Upper lobe of left lung (tissue), 5 donors: ENCODE data around the gene KIF3B.

GRCh38 chr20:32224477-32224875 is 16.8 kb downstream of the POFUT1 start:
- PRO-cap, 2 experiments = no peak in any of the 2 experiments
- RAMPAGE, long total RNA, 4 experiments = no peak in any of the 4 experiments

GRCh38 chr20:32277221-32277994 is at the start of gene KIF3B:
Gene KIF3B, plus strand, starts transcription at chr20:32277651.
- PRO-cap, 2 experiments = peak in 2 of 2 experiments; most common plus-strand start chr20:32277664 (in 2); most common minus-strand start chr20:32277521 (in 1)
- RAMPAGE, long total RNA, 4 experiments = no peak in any of the 4 experiments

DNA sequence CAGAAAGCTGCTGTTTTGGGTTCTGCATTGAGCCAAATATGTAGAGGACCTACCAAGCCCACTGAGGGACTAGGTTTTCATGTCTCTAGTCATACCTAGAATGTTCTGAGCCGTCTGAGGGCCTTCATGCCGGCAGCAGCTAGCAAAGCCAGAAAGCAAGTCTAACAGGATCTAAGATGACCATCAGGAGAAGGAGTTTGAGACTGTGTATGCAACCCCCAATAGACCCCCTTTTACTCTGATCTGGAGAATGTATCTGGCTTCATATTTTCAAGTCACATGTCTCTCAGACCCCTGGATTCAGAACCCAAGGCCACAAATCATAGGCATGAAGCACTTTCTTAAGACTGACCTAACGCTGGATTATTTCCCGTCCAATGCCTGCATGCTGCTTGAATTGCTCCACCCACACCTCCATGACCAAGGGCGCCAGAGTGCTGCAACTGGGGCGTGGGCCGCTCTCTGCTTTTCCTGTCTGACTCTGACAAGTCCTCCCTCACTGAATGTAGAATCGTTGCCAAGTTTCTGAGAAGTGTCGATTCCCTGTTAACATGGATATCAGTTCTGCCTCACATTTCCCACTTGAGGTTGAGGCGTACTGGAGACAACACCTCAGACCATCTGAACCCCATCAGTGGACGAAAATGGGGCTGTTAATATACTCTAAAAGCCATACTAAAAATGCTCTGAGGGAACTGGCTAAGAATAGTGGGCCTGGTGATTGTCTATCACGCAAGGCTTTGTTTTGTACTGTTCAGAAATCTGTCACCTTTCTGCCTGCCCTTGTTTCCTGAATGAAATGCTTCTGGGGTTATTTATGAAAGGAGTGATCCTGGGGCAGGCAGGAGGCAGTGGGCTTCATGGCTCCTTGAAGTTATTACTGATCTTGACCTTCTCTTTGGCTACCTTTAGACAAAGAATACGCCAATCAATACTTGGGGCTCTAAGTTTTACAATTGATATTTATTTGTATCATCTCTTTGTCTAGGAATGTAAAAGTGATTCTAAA is 23.9 kb upstream of the ASXL1 start:
- PRO-cap, 2 experiments = peak in 1 of 2 experiments; most common plus-strand start position 432 of the sequence (in 1); most common minus-strand start position 354 of the sequence (in 1)
- RAMPAGE, long total RNA, 4 experiments = no peak in any of the 4 experiments

GRCh38 chr20:32518527-32518885 is 66.6 kb downstream of the NOL4L start:
- PRO-cap, 2 experiments = no peak in any of the 2 experiments
- RAMPAGE, long total RNA, 4 experiments = no peak in any of the 4 experiments

DNA sequence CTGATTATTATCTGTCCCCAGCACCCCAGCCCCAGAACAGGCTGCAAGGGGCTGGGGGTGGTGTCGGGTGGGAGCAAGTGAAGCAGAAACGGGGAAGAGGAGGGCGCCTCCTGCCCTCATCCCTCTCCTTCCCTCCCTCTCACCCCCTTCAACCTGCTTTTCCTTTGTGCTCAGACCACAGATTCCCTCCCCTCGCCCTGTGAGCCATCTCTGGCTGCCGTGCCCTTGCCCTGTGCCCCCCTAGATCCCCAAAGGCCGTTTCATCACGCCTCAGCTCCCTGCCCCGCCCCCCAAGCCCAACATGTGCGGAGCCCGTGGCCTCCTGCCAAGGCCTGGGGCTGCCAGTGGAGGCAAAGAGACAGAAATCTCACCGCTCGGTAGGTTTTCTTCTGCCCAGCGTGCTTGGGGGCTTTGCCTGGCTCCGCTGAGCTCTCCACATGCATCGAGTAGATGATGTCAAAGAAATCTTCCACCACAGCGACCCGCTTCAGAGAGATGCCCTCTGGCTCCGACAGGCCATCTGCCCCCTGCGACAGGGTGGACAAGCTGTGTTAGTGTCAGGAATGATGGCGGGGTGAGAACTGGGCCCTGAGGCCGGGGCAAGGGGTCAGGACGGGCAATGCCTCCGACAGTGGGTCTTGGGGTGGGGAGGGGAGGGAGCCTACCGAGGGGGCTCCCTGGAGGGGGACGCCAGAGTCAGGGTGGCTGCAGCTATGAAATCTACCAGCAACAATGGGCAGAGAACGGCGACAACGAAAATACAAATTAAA is 57.6 kb downstream of the NOL4L start:
- PRO-cap, 2 experiments = no peak in any of the 2 experiments
- RAMPAGE, long total RNA, 4 experiments = no peak in any of the 4 experiments

DNA sequence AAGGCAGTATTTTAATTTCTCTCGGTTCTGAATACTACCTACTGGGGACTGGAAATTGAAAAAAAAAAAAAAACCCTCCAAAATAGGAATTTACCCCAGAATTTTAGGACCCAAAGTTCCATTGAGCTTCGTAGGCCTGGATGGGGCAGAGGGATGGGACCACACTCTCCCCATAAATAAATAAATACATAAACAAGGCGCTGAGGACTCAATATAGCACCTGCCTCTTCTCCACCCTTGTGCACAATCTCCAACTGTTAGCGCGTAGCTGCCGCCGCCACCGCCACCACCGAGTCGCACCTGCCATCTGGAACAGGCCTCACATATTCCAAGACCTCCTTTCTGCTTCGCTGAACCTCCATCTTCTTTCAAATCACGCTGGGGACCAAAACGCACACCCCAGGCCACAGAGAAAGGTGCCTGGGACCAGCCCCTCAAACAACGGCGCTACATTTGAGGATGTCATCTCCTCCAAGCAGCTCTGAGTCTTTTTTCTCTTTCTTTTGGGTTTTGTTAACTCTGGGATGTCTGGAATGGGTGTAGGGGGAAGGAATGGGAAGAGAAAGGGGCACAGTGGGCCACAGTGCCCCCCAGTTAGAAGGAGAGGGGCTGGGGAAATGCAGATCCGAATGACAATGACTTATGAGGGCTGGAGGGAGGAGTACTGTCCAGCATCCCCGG is 49.8 kb downstream of the NOL4L start:
- PRO-cap, 2 experiments = no peak in any of the 2 experiments
- RAMPAGE, long total RNA, 4 experiments = no peak in any of the 4 experiments

GRCh38 chr20:32685506-32686602 is 12.1 kb upstream of the C20orf203 start:
- PRO-cap, 2 experiments = no peak in any of the 2 experiments
- RAMPAGE, long total RNA, 4 experiments = no peak in any of the 4 experiments

DNA sequence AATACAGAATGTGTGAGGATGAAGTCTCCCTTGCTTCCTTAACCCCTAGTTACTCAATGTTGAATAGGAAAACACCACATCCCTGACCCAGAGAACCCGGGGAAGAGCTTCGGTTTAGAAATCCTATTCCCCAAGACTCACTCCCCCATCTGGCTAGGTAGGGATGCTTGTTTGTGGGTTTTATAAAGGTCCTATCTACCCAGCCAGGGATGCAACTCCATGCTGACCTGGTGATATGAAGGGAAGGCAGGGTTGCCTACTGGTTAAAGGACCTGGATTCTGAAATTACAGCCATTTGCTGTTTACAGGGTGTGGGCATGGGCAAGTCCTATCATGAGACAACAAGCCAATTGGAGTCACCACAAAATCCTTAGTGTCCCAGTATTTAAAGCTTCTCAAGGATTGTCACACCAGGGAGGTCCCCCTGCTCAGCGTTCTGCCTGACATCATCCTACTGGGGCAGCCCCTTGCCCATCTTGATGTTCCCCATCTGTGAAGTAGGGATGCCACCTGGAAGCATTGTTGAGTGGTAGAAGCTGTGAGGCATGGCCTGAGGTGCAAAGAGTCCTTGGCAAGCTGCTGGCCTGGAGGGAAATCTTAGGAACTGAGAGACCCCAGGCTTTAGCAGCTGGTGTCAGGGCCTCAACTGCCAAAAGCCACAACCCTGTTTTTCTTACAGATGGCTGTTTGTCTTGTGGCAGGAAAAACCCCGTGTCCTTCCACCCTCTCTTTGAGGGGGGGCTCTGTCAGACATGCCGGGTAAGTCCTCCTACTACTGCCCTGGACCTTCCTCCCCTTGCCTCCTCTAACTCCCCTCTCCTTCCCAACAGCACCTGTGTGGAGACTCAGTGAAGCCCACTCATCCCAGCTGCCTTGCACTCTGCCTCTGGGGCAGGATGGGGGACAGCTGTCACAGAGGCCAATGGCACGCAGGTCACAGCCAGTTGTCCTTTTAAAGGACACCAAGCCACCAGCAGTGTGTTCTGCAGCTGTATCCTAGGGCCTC is 23.3 kb upstream of the MAPRE1 start:
- PRO-cap, 2 experiments = no peak in any of the 2 experiments
- RAMPAGE, long total RNA, 4 experiments = no peak in any of the 4 experiments

DNA sequence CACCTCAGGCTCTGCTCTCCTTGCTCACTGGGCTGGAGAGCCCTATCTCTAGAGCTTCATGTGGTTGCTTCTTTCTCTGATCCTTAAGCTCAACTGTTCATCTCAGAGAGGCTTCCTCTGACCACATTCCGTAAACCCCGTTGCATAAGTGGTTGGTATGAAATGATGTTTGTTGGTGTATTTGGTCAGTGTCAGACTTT is 4.1 kb downstream of the MAPRE1 start:
- PRO-cap, 2 experiments = no peak in any of the 2 experiments
- RAMPAGE, long total RNA, 4 experiments = no peak in any of the 4 experiments

DNA sequence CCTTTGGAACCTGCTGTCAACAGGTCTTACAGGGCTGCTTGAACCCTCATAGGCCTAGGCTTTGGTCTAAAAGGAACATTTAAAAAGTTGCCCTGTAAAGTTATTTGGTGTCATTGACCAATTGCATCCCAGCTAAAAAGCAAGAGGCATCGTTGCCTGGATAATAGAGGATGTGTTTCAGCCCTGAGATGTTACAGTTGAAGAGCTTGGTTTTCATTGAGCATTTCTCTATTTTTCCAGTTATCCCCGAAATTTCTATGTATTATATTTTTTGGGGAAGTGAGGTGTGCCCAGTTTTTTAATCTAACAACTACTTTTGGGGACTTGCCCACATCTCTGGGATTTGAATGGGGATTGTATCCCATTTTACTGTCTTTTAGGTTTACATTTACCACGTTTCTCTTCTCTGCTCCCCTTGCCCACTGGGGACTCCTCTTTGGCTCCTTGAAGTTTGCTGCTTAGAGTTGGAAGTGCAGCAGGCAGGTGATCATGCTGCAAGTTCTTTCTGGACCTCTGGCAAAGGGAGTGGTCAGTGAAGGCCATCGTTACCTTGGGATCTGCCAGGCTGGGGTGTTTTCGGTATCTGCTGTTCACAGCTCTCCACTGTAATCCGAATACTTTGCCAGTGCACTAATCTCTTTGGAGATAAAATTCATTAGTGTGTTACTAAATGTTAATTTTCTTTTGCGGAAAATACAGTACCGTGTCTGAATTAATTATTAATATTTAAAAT is 9.3 kb upstream of the EFCAB8 start:
- PRO-cap, 2 experiments = no peak in any of the 2 experiments
- RAMPAGE, long total RNA, 4 experiments = no peak in any of the 4 experiments

DNA sequence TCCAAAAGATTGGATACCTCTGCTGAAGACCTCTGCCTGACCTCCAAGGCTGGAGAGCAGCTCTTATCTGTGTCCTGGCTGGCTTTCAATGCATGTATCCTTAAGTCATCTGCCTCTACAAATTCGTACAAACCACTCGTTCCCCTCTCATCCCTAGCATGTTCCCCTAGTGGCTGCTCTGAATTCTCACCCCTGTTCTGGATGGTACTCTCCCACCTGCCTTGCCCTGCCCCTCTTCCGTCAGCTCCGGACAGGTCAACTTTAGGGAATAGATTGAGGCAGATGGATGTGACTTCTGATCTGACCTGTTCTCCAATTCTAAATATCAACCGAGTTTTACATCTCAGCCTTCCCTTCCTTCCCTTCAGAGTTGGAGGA is 303 bp downstream of the EFCAB8 start:
- PRO-cap, 2 experiments = no peak in any of the 2 experiments
- RAMPAGE, long total RNA, 4 experiments = no peak in any of the 4 experiments

DNA sequence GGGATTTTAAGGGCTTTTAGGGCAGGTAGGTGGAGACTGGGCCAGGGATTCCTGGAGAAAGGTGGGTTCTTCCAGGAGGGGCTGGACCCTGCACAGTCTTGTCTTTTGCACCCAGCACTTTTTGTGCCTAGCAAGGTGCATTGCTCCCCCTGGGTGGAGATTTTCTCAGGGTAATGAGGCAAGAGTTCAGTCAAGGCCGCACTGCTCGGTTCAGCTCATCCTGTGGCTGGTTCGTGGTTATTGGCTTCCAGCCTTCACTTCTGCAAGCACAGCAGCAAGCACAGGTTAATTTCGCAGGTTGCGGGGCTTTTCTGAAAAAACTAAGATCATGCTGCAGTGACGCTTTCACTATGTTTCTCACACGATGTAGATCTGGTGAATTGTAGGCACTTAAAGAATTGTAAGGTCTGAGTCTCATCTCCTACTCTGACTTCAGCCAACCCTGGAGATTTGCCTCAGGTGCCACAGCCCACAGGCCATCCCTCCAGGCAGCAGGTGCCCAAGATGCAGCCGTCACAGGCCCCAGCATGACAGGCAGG is 37.2 kb downstream of the SUN5 start:
- PRO-cap, 2 experiments = no peak in any of the 2 experiments
- RAMPAGE, long total RNA, 4 experiments = no peak in any of the 4 experiments

DNA sequence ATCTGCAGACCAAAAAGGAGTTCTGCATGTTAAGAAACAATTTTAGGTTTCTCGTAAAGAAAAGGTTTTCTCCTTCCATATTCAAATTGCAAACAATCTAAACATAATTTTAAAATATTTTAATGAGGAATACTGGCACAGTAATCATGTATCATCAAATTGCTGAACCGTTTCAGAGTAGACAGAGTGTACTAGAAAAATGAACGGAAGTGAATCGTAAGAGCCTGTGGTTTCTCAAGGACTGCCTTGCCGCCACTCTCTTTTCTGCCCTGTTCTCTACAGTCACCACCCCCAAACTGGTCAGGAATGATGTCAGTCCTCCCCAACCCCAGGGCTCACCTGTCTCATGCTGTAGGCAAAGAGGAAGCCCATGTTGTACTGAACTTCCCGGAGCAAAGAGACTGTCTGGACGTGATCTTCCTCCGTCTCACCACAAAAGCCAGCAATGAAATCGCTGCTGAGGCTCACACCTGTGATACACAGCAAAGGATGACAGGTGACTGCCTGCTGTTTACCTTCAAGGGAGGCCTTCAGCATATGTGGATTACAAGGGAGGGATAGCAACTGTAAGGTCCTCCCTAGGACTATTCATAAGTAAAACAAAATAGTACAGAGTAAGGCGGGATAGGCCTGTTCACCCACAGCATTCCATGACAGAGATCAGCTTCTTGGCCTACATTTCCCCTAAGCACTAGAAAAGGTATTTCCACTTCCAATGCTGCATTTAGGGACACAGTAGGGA is 31.0 kb downstream of the CDK5RAP1 start:
- PRO-cap, 2 experiments = no peak in any of the 2 experiments
- RAMPAGE, long total RNA, 4 experiments = no peak in any of the 4 experiments

DNA sequence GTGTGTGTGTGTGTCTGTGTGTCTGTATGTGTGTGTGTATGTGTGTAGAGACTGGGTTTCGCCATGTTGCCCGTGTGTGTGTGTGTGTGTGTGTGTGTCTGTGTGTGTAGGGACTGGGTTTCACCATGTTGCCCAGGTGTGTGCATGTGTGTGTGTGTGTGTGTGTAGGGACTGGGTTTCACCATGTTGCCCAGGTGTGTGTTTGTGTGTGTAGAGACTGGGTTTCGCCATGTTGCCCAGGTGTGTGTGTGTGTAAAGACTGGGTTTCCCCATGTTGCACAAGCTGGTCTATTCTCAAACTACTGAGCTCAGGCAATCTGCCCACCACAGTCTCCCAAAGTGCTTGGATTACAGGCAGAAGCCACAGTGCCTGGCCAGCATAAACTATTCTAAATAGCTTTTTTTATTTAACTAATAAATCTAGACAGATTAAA is 28.2 kb downstream of the CDK5RAP1 start:
- PRO-cap, 2 experiments = no peak in any of the 2 experiments
- RAMPAGE, long total RNA, 4 experiments = start-site peak on the minus strand in 1 of 4 experiments, centred at position 177 of the sequence, 25 reads per replicate

DNA sequence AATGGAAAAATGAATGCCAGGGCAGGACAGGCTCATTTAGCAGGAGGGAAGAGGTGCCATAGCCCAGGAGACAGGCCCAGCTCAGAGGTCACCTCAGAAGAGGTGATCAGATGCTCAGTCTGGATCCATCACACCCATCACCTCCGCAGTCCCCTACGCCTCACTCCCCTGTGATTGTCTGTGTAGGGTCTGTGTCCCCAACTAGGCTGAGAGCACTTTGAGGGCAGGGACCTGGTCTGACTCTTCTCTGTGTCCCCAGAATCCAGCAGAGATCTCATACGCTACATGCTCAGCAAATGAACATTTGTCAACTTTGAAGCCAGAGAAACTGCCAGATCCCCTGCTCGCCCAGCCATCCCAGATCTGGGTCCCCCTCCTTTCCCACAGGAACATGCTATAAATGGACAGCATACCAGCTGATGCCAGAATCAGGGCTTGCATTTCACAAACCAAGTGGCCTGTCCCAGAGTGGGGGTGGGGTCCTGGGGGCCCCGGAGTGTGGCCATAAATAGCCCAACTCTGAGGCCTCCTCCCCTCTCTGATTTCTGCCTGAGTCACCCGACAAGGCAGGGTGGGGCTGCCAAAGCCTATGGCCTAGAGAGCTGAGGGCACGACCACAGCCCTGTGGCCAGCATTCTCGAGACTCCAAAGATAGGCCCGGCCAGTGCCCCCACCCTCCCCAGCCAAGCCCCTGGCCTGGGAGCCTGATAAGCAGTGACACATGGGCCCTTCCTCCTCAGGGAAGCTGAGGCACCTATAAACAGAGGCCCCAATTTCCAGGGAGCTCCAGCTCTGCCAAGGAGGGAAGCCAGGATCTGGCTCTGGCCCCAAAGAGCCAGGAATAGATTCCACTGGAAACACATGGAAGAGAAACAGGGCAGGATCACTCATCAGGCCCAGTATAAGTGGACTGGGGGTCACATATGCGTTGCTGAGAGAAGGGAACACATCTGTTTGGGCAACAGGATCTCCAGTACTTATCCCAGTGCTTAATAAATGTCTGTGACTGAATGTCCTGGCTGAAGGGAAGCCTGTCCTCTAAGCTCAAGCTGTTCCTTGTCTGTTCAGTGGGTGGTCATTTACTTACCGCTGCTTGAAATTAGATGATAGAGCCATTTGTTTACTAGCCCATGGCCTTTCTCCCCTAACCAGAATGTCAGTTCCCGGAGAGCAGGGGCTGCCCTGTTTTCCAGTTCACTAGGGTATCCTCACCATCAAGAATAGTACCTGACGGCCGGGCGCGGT is 20.3 kb downstream of the SNTA1 start:
- PRO-cap, 2 experiments = peak in 1 of 2 experiments; most common plus-strand start position 634 of the sequence (in 1); most common minus-strand start position 393 of the sequence (in 1)
- RAMPAGE, long total RNA, 4 experiments = no peak in any of the 4 experiments

GRCh38 chr20:33442905-33443476 is 572 bp downstream of the SNTA1 start:
- PRO-cap, 2 experiments = no peak in any of the 2 experiments
- RAMPAGE, long total RNA, 4 experiments = no peak in any of the 4 experiments

DNA sequence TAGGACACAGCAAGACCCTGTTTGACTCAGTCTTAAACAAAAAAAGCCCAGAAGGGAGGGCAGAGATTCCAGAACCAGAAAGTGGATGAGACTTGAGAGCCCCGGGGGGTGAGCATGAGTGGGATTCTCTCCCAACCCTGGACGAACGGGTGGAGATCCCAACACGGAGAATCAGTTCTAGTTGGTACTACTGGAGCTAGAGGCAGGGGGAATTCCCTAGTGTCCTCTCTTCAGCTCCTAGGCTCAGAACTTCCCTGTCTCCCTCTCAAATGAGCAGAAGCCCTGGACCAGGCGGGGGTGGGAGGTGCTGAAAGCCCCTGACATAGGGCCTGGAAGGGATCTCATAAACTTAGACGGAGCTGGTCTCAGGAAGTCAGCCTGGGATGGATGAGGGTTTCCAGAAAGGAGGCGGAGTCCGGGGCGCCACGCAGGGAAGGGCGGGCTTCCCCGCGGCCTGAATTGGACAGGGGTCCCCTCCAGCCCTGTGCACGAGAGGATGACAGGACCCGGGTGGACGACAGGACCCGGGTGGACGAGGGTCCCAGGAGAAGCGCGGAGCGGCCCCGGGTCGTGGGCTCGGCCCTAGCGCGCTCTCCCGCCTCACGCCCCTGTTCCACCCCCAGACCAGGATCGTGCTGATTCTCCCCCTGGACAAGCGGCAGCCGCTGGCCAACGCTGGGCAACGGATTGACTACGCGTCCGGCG is 934 bp downstream of the C20orf144 start:
- PRO-cap, 2 experiments = no peak in any of the 2 experiments
- RAMPAGE, long total RNA, 4 experiments = no peak in any of the 4 experiments

GRCh38 chr20:33674665-33675497 is 653 bp upstream of the NECAB3 start:
- PRO-cap, 2 experiments = peak in 2 of 2 experiments; most common plus-strand start chr20:33674960 (in 1); most common minus-strand start chr20:33674867 (in 1)
- RAMPAGE, long total RNA, 4 experiments = start-site peak on the minus strand in 1 of 4 experiments, at chr20:33675165-33675308 at its widest, 5 reads per replicate

GRCh38 chr20:33812894-33813506 is 1.9 kb downstream of the CHMP4B start:
- PRO-cap, 2 experiments = no peak in any of the 2 experiments
- RAMPAGE, long total RNA, 4 experiments = no peak in any of the 4 experiments

- PRO-cap, 2 experiments = no peak in any of the 2 experiments
- RAMPAGE, long total RNA, 4 experiments = no peak in any of the 4 experiments
Observed at GRCh38 chr20:33839409-33839896, 28.3 kb downstream of the CHMP4B start.